Esophagus muscularis mucosa (tissue), 4 donors: Measurements from ENCODE around the genes SPTBN5 and HAUS2.

- PRO-cap: no peak
- RAMPAGE, long total RNA, 4 experiments: no peak in any of the 4 experiments
Measured at GRCh38 chr15:41474382-41474884, 19.2 kb upstream of the ITPKA start.

DNA sequence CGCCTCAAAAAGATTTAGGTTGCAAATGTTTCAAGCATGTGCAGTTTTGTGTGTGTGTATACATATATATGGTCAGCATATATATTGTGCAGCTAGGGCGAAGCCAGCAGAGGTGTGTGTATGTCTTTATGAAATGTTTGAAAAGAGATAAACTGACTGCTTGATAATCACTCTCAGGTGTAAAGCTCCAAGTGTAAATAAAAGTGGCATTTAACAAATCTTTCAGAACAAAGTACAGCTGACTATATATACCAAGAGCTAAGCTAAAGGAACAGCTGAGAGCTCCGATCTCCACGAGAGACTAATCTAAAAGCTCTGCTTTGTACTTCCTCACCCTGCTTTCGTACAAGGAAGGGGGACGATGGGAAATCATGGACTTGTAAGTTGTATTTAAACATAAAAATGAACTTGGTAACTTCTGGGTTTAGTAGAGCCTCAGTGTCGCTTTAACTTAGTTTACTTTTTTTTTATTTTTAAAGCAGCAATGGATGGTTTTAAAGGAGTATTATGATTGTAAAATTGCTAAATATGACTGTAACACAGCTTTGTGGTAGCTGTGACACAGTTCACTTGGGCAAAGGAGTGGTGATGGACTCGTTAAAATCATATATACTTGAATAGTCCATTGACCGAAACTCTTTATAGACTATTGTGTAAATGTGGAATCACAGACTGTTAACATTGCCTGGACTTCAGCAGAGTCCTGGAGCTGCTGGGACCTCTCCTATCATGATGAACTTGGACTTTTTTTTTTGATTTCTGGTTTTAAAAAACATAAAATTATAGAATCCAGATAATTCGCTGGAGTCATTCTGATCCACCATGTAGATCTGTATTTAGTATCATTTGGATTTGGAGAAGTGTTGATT lies 11.4 kb upstream of the ITPKA start:
- PRO-cap: no peak
- RAMPAGE, long total RNA, 4 experiments: no peak in any of the 4 experiments

DNA sequence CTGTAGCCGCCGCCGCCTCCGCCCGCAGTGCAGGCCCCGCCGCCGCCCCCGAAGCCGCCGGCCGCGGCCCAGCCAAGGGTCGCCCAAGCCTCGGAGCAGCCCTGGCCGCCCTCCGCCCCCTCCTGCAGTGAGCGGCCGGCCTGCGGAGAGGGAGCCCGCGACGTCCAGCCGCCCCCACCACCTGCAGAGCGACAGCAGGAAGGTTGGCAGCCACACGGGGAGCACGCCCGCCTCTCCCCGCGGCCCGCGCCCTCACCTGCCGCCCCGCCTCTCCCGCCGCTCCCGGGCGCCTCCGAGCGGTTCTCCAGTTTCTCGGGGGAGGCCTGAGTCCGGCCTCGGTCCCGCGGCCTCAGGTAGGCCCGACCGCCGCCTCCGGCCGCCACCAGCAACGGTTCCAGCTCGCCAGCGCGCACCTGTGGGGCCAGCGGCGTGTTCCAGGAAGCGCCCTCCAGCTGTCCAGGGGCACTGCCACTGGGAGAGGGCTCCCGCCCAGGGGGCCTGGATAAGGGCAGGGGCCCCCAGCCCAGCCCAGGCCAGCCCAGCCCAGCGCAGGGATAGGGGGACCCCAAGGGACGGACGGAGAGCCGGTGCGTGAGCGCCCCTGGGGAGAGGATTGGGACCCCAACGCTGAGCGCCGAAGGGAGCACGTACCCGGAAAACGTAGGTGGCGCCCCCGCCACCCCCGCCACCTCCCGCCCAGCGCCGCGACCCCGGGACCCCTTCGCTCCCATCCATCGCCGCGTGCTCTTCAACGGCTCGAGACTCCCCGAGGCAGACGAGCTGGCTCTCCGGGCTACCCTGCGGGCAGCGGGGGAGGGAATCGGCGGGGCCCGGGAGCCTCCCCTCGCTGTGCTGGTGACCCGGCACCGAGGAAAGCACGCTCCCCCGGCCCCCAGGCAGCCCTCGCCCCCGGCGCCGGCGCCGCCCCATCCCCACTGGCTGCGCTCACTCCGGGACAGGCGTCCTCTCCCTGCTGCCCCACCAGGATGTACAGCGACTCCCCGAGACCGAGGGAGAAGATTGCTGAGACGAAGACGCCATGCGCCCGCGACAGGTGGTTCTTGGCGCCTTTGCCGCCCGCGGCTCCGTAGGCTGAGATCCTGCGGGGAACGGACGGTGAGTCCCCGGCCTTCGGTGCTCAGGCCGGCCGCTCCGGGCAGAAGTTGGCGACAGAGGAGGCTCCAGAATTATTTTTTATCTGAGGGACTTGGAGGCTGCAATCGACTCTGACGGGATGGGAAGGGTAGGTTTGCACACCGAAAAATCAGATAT lies 2.0 kb downstream of the LTK start:
- PRO-cap: no peak
- RAMPAGE, long total RNA, 4 experiments: no peak in any of the 4 experiments

- PRO-cap: no peak
- RAMPAGE, long total RNA, 4 experiments: no peak in any of the 4 experiments
Measured at GRCh38 chr15:41562361-41563426, 3.7 kb downstream of the TYRO3 start.

GRCh38 chr15:41776294-41776561 lies 1.9 kb downstream of the MAPKBP1 start:
- PRO-cap: no peak
- RAMPAGE, long total RNA, 4 experiments: no peak in any of the 4 experiments

DNA sequence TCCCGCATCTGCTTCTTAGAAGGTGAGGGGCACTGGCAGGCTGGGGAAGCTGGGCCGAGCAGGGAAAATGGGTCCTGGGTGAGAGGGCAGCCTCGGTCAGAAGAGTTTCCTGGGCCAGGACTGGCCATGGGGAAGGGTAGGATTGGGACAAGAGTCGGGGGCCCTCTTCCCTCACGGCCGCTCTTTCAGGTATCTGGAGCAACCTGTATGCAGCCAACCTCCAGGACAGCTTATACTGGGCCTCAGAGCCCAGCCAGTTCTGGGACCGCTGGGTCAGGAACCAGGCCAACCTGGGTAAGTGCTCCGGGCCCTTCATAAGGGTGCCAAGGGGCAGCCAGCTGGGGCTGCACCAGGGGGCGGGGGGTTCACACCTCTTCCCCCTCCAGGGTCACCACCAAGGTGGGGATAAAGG lies 7.1 kb downstream of the PLA2G4B start:
- PRO-cap: no peak
- RAMPAGE, long total RNA, 4 experiments: no peak in any of the 4 experiments

DNA sequence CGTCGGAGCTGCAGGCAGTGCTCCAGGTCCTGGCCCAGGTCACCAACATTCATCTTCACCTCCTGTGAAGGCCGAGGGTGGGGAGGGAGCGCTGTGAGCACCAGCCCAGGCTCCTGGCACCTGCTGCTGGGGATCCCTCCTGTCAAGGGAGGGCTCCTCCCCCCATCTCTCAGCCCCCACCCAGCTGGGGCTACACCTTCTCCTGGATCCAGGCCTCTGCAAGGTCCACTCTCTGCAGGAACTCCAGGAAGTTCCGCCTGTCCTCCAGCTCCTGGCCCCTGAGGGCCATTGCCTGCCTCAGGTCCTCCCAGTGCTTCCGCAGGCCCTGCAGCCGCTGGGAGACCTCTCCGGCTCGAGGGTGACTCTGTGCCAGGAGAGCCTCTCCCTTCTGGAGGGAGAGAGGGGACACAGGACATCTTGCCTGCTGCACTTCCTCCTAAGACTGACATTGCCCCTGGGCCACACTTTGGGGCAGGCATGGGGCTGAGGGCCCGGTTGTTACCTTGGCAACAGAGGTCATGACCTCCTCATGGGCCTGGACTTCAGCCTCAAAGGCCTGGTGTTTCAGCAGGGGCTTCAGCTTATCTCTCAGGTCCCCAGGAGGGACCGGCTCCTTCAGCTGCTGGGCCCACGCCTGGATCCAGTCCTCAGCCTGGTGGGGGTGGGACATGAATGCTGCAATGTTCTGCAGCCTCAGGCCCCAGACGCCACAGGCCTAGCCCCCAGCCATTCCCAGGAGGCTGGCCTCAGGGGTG lies 27.4 kb downstream of the PLA2G4B start:
- PRO-cap: no peak
- RAMPAGE, long total RNA, 4 experiments: no peak in any of the 4 experiments

GRCh38 chr15:41893746-41894483 lies at the start of gene SPTBN5:
Gene SPTBN5, minus strand, starts transcription at chr15:41894053.
- PRO-cap: no peak
- RAMPAGE, long total RNA, 4 experiments: no peak in any of the 4 experiments

- PRO-cap: no peak
- RAMPAGE, long total RNA, 4 experiments: no peak in any of the 4 experiments
Measured at GRCh38 chr15:41896669-41897160, 2.9 kb upstream of the SPTBN5 start.

DNA sequence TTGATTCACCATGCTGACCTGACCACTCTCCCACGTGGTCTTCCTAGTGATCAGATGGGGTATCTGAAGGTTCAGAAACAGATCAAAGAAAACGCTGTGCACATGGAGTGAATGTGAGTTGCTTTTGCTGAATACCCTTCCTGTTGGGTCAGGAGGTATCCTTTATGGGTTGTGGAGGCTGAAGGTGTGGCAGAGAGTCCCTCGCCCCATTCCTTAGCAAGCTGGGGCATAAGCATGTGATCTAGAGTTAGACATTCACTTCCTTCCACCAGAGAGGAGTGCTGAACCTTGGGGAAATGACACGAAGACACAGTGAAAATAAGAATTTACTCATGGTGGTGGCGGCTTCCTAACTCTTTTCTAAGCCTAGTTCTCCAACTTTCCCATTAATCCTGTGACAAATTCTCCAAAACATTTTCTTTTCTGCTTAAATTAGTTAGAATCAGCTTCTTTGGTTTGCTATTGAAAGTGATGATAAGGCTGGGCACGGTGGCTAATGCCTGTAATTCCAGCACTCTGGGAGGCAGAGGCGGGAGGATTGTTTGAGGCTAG lies 27.9 kb upstream of the SPTBN5 start:
- PRO-cap: no peak
- RAMPAGE, long total RNA, 4 experiments: no peak in any of the 4 experiments

GRCh38 chr15:42301805-42302335 lies 28.6 kb upstream of the TMEM87A start:
- PRO-cap: no peak
- RAMPAGE, long total RNA, 4 experiments: no peak in any of the 4 experiments

DNA sequence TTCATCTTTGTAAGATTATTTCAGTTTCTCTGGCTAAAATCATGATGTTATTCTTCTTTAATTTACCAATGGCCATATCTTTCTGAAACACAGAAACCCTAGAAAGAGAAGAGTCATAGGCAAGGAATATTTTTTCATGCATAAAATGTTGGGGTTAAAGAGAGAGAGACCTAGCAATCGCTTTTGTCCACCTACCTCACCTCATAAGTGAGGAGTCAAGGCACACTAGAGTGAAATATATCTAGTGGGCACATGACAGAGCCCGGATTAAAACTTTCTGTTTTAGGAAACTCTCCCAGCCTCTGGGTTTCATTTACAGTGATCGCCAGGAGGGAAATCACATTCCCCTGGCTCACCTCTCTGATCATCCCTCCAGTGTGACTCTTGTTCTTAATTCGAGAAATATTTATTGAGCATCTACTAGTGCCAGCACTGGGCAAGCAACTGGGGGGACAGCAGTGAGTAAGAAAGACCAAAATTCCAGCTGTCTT lies 1.2 kb downstream of the CAPN3 start:
- PRO-cap: unidirectional peak, minus-strand start at position 209 of the sequence
- RAMPAGE, long total RNA, 4 experiments: no peak in any of the 4 experiments

DNA sequence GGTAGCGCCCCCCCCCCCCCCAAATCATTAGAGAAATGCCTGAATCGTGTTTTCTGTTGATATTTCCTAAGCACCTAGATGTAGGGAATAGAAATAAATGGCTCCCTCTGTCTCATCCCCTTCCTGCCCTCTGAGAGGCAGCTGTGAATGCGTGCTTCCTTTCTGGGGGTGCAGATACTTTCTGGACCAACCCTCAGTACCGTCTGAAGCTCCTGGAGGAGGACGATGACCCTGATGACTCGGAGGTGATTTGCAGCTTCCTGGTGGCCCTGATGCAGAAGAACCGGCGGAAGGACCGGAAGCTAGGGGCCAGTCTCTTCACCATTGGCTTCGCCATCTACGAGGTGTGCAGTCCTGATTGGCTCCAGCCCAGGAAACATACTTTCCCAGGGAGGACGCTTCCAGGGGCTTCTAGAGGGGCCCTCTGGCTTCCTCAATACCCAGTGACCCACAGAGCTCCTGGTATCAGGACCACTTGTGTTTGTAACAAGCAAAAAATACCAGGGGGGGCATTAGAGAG lies 42.2 kb downstream of the CAPN3 start:
- PRO-cap: no peak
- RAMPAGE, long total RNA, 4 experiments: no peak in any of the 4 experiments

DNA sequence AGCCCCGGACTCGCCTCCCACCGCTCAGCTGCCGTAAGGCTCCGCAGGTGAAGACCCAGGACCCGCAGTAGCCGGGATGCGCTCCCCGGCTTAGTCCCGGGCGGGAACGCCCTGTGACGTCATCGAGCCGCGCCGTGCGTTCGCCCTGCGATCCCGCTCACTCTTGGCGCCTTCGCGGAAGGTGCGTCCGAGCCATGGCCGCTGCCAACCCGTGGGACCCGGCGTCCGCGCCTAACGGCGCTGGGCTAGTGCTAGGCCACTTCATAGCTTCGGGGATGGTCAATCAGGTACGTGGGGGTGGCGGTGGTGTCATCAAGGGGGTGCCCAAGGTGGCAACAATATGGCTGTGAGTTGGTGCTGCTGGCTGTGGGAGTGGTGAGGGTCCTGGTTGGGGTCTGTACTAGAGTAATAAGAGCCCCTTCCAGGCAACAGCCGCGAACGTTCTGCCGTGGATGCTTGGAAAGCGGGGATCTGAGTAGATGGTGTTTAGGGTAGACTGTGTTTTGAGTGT lies at the start of gene HAUS2:
HAUS2 (plus strand) TSS at position 160 of the 511 bp plus-strand sequence.
- PRO-cap: bidirectional peak, plus-strand start at position 160 of the sequence, minus-strand start at position 92 of the sequence
- RAMPAGE, long total RNA, 4 experiments: start-site peak on the plus strand in 4 of 4 experiments, centred at positions 160 to 185 of the sequence, 71 to 551 reads per replicate; start-site peak on the minus strand in 4 of 4 experiments, centred at positions 78 to 86 of the sequence, 123 to 742 reads per replicate

- PRO-cap: no peak
- RAMPAGE, long total RNA, 4 experiments: no peak in any of the 4 experiments
Measured at GRCh38 chr15:42576175-42576539, 751 bp downstream of the STARD9 start.

GRCh38 chr15:42581209-42581966 lies 6.0 kb downstream of the STARD9 start:
- PRO-cap: bidirectional peak, plus-strand start at chr15:42581676, minus-strand start at chr15:42581608
- RAMPAGE, long total RNA, 4 experiments: no peak in any of the 4 experiments

DNA sequence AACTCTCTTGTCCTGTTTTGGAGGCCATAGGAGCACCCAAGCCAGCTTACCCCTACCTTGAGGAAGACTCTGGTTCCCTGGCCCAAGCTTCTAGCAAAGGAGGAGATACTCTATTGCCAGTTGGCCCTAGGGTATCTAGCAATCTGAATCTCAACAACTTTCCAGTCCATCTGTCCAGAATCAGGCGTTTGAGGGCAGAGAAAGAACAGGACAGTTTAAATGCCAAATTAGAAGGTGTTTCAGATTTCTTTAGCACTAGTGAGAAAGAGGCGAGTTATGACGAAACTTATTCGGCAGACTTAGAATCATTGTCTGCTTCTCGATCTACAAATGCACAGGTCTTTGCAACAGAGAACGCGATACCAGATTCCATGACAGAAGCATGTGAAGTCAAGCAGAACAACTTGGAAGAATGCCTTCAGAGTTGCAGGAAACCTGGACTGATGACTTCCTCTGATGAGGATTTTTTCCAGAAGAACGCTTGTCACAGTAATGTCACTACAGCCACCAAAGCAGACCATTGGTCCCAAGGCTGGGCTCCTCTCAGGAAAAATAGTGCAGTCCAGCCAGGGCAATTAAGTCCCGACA lies 50.8 kb downstream of the CDAN1 start:
- PRO-cap: no peak
- RAMPAGE, long total RNA, 4 experiments: no peak in any of the 4 experiments

- PRO-cap: no peak
- RAMPAGE, long total RNA, 4 experiments: no peak in any of the 4 experiments
Measured at GRCh38 chr15:42719736-42720495, 17.0 kb downstream of the CDAN1 start.

DNA sequence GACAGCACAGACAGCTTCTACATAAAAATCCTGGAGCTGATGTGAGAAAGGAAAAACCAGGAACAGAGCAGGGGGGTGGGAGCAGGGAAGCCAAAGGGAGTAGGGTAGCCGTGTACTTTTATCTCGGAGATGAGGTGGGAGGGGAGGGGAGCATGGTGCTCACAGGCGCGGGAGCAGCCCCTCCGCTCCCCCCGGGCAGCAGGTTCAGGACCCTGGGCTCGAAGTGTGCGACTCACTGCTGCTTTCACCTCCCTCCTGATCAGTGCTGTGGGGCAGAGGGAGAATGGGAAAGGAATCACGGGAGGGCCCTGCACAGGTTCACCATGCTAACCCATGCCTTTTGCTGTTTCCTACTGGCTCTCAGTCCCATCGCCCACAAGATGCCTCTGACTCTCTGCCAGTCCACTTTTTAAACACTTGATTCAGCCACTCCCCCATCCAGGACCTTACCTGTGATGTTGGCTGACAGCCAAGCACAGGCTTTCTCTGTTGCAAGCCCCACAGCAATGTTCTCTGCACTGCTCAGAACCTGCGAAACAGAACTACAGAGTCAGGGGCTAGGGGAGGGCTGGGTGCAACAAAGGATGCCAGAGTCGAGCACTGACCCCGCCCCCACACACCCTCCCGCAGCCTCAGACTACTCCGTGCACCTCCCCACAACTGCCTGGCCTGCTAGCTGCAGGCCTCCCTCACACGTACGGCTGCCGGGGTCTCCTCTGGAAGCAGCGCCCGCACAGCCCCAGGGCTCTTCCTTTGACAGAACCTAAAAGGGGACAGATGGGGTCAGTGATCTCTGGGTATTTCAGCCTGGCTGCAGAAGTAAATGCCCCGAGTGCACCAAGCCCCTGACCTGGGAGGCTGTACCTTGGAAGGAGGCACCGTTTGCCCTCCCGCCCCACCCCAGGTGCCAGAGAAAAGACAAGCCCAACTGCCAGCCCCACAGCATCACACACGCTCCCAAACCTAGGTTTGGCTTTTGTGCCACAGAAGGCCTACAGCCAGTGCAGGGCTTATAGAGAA lies 9.1 kb downstream of the CDAN1 start:
- PRO-cap: no peak
- RAMPAGE, long total RNA, 4 experiments: no peak in any of the 4 experiments

GRCh38 chr15:43134059-43134802 lies 845 bp downstream of the TMEM62 start:
- PRO-cap: no peak
- RAMPAGE, long total RNA, 4 experiments: no peak in any of the 4 experiments